ENCODE results near the gene KCTD11.

DNA sequence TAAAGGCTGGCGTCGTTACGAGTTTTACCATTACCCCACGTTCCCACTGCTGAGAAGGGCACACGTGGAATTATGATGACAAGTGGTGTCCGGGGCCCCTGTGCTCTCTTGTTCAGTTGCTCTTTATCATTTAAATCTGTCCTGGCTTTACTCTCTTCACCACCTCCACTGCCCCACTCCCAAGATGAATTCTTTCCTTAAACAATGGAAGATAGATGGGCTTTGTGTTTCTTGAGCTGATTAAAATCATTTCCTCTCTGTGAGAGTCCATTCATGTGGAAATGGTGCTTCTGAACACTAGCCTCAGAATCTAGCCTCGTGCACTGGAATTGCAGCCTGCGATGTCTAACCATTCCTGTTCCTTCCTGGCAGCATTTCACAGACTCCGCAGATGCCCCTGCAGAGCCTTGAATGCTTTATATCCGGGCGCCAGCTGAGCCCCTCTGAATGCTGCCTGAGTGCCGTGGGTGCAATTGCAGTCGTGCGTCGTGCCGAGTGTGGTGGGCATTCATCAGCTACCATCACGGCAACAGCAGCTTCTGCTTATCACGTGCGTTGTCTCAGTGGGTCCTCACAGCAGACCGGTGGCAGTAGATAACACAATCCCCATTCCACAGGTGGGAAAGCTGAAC lies 172.9 kb upstream of the WSCD1 start:
- PRO-cap, result no peak

DNA sequence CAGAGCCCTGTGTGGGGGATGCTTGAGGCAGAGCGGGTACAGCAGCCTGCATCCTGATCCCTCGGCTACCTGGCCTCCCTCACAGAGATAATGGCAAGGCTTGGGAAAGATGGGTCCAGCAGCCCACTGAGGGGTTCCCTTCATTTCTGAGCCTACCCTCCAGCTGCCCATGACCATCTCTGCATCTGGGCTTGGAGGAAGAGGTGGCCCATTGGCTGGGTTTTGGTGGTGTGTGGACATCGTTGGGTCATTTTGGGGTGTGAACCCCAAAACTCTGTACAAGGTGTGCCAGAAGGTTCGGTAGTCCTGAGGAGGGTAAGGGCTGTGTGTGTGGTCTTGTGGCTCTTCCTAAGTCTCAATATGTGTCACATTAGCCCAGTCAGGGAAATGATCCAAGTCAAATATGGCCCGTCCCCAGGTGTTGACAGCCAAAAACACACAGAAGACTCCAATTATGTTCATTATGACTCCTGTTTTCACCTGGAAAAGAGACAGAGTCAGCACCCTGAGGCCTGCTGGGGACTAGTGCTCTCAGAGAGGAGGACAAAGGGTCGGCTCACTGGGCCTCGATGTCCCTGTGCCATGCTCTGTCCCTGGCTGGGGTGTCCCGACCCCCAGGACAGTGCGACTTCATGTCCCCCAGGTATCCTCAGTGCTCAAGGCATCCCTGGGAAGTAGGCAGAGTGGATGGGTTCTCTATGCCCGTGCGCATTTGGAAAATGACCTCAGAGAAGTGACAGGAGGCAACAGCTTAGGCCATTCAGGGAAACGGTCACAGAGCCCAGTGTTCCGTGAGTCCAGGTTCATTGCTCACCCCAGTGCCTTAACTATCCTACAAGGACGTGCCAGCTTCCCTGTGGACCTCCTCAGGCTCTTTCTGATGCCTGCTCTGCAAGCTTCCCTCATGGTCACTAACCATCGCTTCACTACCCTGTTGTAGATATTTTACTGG lies 27.0 kb downstream of the SLC13A5 start:
- PRO-cap, result no peak

DNA sequence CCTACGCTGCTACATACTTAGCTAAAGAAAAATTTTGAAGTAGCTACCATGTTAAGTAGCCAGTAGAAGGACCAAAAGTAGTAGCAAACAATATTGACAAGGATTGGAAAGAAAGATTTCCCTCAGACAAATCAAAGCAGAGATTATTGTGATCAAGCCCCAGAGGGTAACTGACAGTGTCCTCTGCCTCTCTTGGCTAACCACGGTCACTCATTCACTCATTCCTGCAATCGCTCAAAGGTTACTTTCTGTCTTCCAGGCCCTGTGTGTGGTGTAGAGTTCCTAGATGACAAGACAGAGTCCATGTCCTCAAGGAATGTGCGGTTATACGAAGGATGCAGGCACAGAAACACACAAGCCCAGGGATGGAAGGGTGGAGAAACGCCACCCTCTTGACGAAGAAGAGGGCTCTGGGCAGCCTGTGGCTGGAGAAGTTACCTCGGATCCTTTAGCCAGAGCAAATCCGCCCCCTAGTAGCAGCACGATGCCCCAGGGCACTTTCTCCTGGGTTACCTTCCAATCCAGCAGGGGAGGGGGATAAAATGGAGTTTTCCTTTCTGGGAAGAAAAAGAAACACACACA lies 20.5 kb downstream of the SLC13A5 start:
- PRO-cap, result no peak

DNA sequence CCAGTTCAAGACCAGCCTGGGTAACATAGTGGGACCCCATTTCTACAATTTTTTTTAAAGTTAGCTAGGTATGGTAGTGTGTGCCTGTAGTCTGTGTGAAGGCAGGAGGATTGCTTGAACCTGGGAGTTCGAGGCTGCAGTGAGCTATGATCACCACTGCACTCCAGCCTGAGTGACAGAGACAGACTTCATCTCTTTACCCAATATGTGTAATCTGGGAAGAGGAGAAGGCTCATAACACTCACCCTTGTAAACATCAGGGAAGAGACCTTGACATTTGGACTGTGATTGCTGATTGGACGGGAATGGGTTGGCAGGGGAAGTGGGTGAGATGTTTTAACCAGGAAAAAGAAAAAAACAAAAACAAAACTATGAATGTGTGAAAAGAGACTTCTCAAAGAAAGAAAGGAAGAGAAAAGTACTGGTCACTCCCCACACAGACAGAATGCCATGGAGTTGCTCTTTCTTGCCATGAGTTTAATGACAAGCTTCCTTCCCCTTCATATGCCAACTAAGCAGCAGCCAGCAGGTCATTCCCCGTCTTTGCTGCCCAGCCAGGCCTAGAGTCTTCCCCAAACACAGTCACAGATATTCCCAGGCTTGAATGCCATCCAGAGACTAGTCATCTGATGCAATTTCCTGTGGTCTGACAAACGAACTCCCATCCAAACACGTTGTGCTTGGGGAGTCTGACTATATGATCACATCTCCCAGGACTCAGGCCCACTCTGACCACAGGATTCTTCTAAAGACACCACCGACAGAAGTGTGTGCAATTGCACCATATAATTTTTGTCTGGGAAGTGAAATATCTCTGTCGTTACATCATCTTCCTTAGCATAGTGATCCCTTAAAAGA lies 3.6 kb upstream of the XAF1 start:
- PRO-cap, result bidirectional peak, plus-strand start at position 664 of the sequence, minus-strand start at position 562 of the sequence; bidirectional peak, plus-strand start at position 726 of the sequence, minus-strand start at position 730 of the sequence

DNA sequence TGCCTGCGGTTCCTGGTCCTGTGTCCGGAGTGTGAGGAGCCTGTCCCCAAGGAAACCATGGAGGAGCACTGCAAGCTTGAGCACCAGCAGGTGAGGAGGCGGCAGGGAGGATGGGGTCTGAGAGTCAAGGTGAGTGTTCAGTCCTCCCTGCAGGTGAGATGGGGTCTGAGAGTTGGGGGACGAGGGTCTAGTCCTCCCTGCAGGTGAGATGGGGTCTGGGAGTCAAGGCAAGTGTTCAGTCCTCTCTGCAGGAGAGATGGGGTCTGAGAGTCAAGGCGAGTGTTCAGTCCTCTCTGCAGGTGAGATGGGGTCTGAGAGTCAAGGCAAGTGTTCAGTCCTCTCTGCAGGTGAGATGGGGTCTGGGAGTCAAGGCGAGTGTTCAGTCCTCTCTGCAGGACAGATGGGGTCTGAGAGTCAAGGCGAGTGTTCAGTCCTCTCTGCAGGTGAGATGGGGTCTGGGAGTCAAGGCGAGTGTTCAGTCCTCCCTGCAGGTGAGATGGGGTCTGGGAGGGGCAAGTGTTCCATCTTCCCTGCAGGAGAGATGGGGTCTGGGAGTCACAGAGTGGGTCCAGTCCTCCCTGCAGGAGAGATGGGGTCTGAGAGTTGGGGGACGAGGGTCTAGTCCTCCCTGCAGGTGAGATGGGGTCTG lies 2.4 kb downstream of the XAF1 start:
- PRO-cap, result no peak

- PRO-cap, result no peak
Observed at GRCh38 chr17:6795936-6796826, 20.2 kb downstream of the FBXO39 start.

- PRO-cap, result no peak
Observed at GRCh38 chr17:7046653-7047535, 3.0 kb upstream of the SLC16A11 start.

DNA sequence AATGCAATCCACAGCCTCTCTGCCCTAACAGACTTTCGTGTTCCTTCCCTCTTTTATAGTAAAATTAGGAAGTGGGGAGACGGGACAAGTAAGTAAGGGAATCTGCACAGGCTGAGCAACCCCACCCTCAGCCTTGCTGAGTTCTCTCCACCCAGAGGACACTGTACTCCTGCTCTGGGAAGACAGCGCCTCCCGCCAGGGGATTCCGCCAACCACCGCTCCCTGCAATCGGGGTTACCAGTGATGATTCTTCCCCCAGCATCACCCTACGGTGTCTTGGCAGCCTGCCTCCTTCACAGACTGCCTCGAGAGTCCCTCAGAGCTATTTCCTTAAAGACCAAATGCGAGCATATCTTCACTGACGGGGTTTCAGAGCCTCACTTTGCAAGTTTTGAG lies 22.6 kb upstream of the ASGR2 start:
- PRO-cap, result no peak

DNA sequence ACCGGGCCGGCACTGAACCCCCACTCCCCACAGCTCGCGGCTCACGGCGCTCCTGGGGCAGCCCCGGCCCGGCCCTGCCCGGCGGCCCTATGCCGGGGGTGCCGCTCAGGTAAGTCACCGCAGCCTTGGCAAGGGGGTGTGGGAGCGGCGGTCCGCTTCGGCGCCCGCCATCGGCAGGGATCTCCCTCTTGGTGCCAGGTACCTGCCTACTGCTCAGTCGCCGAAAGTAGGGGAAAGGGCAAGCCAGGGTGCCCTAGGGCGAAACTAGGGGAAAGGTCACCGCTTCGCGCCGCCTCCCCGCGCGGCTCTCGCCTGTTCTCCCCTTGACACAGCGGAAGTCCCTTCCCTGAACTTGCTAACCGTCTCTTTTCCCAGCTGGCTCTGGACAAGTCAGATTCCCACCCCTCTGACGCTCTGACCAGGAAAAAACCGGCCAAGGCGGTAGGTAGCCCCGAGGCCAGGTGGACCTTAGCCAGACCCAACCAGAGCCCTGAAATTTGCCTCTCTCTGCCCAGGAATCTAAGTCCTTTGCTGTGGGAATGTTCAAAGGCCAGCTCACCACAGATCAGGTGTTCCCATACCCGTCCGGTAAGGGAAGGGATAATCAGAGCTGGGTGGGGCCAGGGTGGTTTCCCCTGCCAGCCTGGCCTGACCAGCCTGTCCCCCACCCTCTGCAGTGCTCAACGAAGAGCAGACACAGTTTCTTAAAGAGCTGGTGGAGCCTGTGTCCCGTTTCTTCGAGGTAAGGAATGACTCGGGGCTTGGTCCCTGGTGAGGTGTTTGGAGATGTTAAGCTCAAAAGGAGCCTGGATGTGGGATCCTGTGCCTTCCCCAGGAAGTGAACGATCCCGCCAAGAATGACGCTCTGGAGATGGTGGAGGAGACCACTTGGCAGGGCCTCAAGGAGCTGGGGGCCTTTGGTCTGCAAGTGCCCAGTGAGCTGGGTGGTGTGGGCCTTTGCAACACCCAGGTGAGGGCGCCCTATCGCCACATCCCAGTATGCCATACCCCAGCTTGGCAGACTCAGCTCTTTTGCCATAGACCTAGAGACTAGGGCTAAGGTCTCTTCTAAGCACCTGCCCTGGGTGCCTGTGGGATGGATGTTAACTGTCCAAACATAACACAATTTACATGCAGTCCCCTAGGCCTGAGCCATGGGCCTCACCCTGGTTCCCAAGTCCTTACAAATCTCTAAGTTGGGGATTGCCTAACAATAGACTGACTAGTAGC lies 766 bp downstream of the ACADVL start:
- PRO-cap, result no peak

DNA sequence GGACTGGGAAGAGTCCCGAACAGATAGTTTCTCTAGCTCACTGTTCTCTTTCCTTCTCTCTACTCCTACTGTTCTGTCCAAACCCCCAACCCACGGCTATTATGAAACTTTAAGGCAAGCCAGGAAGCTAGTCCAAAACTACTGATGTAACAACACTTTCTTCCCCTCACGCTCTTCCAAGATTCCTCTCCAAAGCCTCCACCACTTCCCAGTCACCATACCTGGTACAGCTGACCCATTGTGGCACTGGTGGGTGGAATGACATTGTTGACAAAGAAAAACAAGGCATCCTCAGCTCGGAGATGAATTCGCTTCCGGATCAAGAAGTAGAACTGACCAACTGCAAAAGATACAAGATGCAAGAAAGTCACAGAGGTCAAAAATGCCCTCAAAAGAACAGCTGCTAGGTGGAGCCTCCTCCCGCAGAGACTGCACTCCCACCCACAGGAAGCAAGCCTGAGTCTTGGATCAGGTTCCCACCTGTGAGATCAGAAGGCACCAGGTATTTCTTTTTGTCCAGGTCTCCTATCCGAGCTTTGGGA lies 1.1 kb downstream of the GABARAP start:
- PRO-cap, result no peak

DNA sequence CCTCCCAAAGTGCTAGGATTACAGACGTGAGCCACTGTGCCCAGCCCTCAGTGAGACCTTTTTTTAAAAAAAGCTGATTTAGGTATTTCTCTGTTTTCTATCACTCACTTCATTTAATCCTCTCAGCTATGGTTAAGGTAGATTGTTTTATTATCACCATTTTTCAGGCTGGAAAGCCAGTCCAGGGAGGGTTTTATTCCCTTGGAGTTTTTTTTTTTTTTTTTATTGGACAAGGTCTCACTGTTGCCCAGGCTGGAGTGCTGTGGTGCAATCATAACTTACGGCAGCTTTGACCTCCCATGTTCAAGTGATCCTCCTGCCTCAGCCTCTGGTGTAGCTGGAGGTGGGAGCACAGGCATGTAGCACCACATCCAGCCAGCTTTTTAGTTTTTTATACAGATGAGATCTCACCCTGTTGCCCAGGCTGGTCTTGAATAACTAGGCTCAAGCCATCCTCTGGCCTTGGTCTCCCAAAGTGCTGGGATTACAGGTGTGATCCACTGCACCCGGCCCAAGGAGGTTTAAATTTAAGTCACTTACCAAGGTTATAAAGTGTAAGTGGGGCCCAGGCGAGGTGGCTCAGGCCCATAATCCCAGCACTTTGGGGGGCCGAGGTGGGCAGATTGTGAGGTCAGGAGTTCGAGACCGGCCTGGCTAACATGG lies 4.9 kb downstream of the CLDN7 start:
- PRO-cap, result no peak

GRCh38 chr17:7260774-7261749 lies 1.2 kb downstream of the CLDN7 start:
- PRO-cap, result no peak

DNA sequence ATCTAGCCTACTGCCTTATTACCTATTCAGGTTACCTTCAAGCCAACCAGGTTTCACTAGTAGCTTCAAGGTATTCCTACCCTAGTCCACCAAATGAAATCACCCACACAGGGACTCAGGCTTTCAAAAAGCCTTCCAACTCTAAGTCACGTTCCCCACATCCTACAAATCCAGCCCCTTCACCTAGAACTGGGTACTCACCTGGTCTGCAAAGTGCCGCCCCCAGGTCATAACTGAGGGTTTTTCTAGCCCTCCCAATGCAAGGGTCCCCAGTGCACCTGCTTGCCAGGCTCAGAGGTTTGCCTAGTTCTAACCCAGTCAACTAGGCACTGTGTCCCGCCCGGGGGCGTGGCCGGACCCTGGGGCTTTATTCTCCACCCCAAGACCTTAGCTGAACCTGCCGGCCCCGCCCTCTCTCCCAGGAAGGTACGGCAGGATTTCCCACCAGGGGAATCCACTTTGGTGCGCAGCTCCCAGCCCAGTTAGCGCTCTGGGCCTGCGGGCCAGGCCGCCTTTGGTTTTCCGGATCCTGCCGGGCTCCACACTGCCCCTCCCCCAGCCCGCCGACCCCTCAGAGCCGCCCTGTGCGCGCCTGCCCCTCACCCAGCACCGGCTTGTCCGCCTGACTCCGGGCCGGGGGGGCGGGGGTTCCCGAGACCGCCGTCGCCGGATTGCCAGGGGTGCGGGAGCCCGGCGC lies 664 bp downstream of the YBX2 start:
- PRO-cap, result no peak

- PRO-cap, result no peak
Observed at GRCh38 chr17:7343247-7343621, 6.9 kb downstream of the ACAP1 start.

DNA sequence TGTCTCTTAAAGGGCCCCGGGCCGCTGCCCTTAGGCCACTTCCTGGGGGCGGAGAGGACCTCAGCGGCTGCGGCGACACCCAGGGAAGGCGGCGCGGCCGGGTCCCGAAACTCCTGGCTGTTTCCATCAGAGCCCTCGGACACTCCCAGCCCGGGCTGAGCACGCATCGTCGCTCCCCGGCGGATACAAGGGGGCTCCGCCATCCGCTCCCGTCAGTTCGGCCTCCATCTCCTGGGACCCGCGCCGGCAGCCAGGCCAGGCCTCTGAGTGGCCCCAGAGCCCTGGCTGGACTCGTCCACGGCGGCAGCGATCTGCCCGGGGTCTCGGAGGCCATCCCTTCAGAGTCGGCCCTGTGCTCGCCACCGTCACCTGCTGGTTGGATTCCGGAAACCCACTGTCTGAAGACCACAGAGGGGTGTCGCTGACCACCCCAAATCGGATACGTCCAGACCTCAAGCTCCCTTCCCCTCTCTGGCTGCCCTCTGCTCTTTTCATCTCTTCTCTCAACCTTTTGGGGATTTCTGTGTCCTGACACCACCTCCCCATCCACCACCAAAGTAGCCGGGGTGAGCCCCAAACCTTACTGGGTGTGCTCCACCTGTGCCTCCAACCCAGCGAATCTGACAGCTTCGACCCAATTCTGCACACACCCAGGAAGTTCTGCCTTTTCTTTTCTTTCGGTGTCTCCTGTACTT lies at the start of gene KCTD11:
KCTD11 (plus strand) TSS at position 38 of the 695 bp plus-strand sequence.
- PRO-cap, result bidirectional peak, plus-strand start at position 38 of the sequence, minus-strand start outside the sequence; unidirectional peak, minus-strand start at position 340 of the sequence

DNA sequence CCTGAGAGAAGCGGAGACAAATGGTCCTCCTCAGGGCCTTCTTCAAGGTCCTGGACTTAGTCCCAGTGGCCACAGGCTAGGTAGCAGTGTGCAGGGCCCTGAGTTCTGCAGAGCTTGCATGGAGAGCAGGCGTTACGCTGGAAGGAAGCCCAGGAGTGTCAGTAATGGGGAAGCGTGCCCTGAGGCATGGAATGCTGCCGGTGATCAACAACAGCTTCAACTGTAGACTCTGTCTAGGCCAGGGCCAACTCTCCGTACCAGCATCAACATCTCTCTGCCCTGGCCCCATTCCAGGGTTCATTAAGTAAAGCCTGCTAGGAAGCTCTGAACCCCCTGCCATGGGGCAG lies 591 bp upstream of the TNK1 start:
- PRO-cap, result no peak

- PRO-cap, result no peak
Observed at GRCh38 chr17:7437644-7437981, 1.7 kb upstream of the FGF11 start.

GRCh38 chr17:7437982-7438898 lies 1.1 kb upstream of the FGF11 start:
- PRO-cap, result bidirectional peak, plus-strand start at chr17:7438311, minus-strand start at chr17:7438185

GRCh38 chr17:7448436-7448909 lies 3.6 kb downstream of the CHRNB1 start:
- PRO-cap, result no peak

- PRO-cap, result unidirectional peak, plus-strand start at chr17:7574542
Observed at GRCh38 chr17:7574353-7574960, 1.8 kb downstream of the EIF4A1 start.

All from A673 (cell line).